Calu3 (cell line): ENCODE measurements around a stretch of chr2.

GRCh38 chr2:64668992-64669817 is 15.5 kb upstream of the SERTAD2 start:
- PRO-cap: no peak

- PRO-cap: no peak
Observed at GRCh38 chr2:64678718-64679104, 25.0 kb upstream of the SERTAD2 start.

DNA sequence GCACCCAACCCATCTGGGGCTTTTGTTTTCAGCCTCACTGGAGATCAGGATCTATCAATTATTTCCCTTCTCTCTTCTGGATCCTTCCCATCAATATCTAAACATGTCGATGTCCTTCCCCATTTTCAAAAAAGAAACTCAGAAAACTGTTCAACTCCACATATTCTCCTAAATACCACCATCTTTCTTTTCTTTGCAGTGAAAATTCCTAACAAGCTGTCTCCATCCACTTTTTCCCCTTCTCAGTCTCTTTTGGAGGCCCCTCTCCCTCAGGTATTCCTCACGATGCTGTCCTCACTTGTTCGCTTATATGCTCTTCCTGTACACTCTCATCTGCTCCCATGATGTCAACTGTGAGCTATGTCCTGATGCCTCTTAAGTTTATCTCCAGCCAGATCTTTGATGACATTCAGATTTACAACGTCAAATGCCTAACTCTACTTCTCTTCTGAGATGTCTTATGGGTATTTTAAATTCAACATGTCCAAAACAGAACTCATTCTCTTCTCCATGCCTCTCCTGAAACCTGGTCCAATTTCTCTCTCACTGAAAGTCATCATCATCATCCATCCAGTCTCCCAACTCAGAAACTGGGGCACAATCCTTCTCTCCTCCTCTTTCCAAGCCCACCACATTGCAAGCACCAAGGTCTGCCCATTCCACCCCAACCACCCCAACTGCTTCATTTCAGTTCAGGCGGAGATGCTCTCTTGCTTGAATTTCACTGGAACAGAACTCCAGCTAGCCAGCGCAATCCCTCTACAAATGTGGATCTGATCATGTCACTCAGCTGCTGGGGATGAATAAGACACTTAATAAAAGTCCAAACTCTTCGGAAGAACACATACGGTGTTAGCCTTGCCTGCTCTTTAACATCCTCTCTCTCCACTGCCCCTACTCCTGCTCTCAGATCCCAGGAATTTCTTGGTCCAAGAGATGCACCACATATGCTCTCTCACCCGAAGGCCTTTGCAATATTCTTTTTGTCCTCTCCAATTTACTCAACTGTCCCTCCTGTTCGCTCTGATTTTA is 55.3 kb upstream of the SERTAD2 start:
- PRO-cap: no peak

- PRO-cap: unidirectional peak, minus-strand start at chr2:64731182
Observed at GRCh38 chr2:64731081-64731256, 77.3 kb upstream of the SERTAD2 start.

DNA sequence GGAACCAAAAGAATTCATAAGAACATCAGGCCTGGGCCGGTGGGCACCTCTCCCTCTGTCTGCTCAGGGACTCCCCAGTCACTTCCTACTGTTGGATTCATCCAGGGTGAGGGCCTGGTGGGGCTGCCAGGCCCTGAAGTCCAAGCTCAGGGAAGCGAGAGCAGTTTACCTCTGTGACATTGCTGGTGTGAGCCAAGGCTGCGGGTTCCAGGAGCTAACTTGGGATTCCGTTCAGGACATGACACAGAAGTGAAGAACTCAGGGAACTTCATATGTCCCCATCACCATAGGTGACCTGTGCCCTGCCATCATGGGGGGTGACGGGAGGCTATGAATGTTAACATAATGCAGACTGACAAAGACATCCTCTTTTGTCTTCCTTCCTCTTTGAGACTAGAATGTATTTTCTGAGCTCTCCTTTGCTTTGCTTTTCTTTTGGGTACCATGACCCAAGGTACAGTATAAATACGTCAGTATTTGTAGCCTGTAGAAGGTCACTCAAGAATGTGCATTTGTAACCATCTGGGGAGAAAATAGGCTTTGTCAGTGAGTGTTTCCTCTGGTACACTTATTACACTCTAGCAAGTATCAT is 130.5 kb upstream of the SLC1A4 start:
- PRO-cap: no peak

DNA sequence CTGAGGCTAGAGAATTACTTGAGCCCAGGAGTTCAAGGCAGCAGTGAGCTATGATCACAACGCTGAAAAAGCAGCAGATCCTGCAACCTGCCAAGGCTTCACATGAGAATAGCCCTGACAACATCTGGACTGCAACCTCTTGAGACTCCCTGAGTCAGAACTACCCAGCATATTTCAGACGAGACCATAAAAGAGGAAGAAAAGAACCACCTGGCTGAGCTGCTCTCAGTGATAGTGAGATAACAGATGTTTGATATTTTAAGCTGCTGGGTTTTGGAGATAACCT is 74.1 kb upstream of the SLC1A4 start:
- PRO-cap: no peak

GRCh38 chr2:64931377-64932060 is 57.7 kb upstream of the SLC1A4 start:
- PRO-cap: no peak

DNA sequence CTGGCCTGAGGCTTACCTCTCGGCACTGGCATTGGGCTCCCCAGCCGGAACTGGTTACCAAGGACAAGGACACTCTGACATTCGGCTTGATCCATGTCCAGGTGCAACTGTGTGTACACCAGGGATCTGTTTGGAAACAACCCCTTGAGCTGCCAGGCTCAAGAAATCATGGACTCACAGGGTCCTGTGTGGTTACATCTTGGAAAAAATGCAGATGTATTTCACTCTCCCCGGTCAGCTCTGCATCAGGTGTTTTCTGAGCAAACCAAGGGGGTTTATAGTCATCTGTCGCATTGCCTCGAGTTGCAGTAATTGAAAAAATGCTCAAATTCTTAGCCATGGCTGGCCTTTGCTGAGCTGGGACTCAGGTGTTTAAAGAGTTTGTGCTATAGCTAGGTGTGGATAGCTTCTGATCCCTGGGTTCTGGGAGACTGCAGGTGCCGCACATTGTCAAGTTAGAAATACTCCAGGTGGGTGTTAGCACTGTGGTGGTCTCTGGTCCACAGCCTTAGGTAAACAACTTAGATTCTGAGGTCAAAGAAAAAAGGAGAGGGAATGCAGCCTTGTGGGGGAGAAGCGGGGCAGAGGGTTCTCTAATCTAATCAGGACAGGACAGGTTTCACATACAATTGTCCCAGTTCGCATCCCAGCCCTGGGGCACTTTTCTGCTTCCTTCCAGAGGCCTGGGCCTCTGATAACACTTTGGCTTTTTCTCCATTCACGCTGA is 32.2 kb downstream of the SLC1A4 start:
- PRO-cap: no peak

GRCh38 chr2:65072186-65073000 is 16.2 kb downstream of the CEP68 start:
- PRO-cap: no peak

- PRO-cap: no peak
Observed at GRCh38 chr2:65126886-65127966, 2.7 kb downstream of the RAB1A start.

DNA sequence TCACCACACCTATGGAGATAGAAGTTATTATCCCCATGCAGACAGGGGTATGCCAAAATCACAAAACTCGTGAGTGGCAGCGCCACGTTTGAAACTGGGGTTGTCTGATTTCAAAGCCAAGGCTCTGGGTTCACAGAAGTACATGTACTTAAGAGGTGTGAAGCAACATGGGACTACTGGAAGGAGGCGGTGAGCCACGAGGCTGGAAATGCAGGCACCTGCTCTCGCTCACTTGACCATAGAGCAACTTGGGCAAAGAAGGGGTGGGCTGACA is 689 bp upstream of the ACTR2 start:
- PRO-cap: bidirectional peak, plus-strand start at position 176 of the sequence, minus-strand start at position 204 of the sequence

GRCh38 chr2:65366512-65367020 is 65.8 kb downstream of the SPRED2 start:
- PRO-cap: unidirectional peak, minus-strand start at chr2:65366631

DNA sequence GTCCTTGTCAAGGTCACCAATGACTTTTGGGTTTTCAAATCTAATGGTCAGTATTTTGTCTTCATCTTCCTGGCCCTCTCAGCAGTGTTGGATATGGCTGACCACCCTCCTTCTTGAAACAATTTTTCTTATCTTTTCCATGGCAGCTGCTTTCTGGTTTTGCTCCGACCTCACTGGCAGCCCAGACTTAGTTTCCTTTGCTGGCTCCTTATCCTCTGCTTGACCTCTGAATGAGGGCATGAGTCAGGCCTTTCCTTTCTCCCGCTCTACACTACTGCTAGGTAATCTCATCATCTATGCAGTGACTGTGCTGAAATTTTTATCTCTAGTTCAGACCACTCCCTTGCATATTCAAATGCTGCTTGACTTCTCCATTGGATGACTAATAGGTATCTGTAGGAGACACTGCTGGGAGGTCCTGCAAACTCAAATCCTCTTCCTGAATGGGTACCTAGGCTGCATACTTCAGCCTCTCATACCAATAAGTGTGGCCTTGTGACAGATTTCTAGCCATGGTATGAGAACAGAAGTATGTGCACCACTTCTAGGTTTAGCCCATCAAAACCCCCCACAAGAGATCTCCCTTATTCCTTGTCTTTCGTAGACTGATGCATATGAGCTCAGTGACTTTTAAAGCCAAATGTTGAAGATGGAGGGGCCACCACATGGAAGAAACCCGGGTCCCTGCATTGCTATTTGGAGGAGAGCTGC is 386.8 kb upstream of the SPRED2 start:
- PRO-cap: no peak

GRCh38 chr2:66390946-66391327 is 44.0 kb upstream of the MEIS1 start:
- PRO-cap: no peak

DNA sequence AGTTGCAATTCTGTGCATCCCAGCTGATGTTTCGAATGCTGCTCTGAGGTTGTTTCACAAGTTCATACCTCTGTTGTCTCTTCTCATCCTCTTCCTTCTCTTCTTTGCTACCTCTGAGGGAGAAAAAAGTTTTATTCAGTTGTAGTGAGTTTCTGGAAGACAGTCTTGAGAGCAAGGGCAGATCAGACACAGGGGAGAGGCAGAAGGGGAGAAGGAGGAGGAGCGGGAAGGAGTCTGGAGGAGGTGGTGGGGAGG is 6.7 kb downstream of the MEIS1 start:
- PRO-cap: no peak

- PRO-cap: no peak
Observed at GRCh38 chr2:66456081-66456860, 21.3 kb downstream of the MEIS1 start.

DNA sequence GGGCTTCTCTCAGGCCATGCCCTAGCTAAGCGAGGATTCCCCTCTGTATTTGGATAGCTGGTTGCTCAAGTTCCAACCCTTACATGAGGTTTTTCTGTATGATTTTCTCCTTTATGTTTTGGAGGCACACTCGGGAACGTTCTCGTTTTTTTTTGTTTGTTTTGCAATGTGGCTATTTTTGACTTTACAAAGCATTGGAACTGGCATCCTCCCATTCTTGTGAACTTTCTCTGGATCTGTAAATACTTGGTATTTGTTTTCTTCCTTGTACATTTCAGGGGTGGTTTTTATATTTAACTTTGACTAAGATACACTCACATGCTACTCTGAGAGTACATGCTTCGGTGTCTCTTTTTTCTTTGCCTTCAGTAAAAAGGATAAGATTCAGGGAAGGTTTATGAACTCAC is 61.7 kb downstream of the MEIS1 start:
- PRO-cap: no peak

GRCh38 chr2:66573863-66574346 is 139.0 kb downstream of the MEIS1 start:
- PRO-cap: no peak

DNA sequence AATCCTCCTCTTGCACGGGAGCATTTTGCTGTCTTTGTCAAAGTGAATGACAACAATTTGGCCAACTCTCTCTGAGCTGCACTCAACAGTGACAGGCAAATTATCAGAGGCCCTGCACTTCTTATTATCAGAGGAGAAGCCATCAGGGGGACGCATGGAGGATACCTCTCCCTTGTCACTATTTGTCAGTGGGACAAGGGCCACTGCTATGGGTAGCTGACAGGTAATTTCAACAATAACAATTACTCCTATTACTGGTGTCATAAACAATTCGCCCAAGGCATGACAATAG is 260.4 kb downstream of the MEIS1 start:
- PRO-cap: no peak

DNA sequence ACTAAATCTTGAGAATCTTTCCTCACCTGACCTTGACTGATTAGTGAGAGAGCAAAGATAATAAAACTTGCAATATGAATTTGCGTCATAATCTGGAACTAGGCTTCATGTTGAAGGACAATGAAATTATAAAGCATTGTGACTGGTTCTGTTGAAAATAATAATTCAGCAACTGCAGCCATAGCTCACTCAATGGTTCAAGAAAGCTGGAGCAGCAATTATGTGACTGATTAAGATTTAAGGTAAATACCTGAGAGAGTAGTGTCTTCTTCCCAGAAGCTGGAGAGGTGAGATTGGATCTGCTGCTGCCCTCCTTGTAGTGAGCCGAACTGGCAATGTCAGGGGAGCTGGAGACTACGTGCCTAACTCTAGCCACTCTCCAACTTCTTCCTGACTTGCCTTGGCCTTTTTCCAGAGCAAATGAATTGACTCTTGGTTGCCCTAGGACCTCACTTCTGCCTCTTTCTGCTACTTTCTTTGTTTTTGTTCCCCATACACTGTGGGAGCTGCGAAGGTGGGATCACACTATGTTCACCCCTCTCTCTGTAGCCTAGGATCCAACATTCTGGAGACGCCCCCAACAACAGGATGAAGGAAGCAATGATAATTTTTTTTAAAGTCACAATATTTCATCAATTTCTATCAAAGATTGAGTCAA is 268.5 kb upstream of the ETAA1 start:
- PRO-cap: no peak